Parietal lobe (tissue), 2 donors: ENCODE measurements around a stretch of chr15.

DNA sequence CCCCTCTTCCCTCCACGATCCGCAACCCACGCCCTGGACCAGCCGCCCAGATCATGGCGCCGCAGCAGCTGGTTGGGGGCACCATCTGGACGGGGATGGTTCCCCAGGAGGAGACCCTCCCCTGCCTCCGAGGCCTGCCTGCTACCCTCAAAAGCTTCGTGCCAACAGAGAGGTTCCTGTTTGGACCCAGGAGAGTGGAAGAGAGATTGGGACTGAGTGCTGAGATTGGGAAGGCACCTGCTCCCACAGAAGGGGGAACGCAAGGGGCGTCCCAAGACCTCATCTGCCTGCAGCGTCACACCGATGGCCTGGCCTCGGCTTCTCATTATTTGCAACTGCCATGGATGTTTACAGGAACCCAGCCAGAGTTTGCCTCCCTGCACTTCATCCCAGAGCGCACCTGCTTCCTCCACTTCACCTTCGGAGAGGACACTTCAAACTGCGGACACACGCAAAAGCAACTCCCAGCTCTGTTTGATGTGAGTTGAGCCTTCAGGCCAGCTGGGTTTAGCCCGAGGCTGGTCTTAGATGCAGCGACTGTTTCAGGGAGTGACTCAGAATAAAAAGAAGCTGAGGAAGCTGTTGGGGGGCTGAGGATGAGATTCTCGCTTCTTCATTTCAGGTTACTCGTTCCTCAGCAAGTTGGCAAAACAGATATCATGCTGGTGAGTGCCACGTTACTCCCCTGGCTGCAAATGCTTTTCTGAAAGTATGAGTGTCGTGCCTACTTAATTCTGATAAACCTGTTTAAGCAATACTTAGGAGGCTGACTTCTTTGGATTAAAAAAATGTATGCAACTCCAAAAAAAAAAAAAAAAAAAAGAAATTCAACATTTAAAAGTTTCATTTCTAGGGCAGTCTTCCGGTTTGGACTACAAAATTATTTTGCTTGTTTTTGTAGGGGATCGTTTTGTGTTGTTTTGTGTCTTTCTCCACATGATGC is 58.7 kb downstream of the GOLGA6L7 start:
- RAMPAGE, long total RNA, result no peak

DNA sequence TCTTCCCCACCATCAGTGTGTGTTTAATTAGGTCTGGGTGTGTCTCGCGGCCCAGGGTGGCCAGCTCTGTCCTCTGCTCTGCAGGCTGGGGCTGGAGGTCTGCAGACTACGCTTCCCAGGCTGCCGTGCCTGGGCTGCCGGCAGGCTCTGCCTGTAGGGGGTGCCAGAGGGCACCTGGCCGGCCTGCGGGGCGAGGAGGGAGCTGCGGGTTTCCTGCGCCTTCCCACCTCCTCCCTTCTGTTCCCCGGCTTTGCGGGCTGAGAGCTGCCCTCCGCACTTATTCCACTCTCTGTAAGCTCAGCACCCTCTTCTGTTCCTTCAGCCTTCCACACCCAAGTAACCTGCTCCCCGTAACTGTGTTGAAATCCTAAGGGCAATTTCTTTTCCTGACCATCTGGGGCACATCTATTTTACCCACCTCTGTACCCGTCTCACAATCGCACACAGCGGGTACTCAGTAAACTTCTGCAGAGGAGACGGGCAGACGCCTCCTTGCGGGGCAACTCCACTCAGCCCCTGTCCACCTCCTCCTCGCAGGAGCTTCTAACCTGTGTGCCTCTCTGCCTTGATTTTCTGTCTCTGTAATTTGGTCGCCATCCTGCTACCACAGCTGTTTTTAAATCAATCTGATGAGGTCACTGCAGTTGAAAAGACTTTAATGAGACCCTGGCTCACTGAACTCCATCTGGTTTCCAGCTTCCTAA is 129.6 kb downstream of the NSMCE3 start:
- RAMPAGE, long total RNA, result no peak

DNA sequence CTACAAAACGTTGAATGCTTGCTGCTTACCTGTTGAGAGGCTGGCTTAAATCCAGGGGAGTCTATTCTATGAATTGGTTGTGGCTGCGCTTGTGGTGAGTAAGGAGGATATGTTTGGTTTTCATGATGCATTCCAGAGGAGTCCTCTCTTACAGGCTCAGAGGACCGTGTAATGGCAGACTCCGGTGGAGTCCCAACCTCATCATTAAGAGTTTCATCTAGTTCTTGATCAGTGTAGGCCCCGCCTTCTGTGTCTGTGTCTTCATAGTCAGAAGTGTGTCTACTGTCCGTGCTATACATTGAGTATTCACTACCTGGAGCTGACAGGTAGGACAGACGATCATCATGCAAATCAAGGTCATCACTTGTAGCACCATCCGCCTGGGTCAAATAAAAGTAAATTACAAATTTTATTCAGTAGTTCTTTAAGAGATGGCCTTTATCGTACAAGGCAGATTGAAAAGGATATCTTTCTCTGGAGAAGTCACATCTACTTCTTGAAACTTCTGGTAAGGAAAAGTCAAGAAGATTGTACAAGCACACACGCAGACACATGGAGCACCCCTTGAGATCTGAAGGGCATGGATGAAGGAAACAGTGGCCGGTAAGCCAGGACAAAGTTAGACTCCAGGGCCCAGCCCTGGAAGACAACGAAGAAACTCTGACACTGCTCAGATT is 101.8 kb downstream of the TJP1 start:
- RAMPAGE, long total RNA, result no peak

- RAMPAGE, long total RNA, result no peak
Observed at GRCh38 chr15:29822747-29823281, 546 bp upstream of the TJP1 start.

GRCh38 chr15:29883075-29883521 is 60.8 kb upstream of the TJP1 start:
- RAMPAGE, long total RNA, result no peak

DNA sequence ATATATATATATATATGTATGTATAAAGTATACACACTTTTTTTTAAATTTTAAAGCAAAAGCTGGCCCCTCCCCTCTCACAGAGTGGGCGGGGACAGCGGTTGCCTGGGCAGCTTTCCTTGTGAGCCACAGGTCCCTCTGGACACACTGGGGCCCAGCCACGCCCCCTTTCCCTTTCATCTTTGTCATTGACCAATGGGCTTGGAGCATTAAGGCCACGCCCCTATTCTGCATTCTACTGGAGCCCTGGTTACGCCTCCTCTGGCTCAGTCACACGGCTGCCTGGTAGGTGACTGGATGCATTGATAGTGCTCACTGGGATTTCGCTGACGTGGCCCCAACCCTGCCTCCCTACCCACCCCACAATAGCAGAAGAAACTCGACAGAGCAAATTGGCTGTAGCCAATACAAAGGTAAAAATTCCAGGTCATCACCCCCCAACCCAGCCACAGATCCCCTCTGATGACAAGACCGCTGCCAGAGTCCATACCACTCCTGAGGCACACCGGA is 112.5 kb upstream of the FAN1 start:
- RAMPAGE, long total RNA, result no peak

- RAMPAGE, long total RNA, result no peak
Observed at GRCh38 chr15:30999767-31000347, 8.4 kb upstream of the MTMR10 start.

DNA sequence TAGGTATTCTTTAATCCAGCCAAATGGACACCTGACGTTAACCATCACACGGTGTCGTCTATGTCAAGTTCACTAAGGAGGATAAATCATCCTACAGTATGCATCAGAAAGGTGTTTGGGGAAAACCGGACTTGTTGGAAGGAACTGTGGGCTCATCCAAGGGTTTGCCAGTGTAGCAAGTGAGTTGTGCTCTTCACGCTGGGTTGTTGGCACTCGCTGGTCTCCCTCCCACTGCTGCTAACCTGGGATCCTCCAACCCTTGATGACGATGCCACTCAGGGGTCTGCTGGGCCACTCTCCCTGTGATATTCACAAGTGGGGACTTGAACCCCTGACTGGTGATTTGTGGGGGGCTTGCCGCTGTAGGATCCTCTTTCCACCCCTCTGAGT is 102.7 kb upstream of the TRPM1 start:
- RAMPAGE, long total RNA, result no peak

GRCh38 chr15:31223890-31224453 is 102.7 kb upstream of the KLF13 start:
- RAMPAGE, long total RNA, result no peak

- RAMPAGE, long total RNA, result no peak
Observed at GRCh38 chr15:31236228-31237056, 90.2 kb upstream of the KLF13 start.

DNA sequence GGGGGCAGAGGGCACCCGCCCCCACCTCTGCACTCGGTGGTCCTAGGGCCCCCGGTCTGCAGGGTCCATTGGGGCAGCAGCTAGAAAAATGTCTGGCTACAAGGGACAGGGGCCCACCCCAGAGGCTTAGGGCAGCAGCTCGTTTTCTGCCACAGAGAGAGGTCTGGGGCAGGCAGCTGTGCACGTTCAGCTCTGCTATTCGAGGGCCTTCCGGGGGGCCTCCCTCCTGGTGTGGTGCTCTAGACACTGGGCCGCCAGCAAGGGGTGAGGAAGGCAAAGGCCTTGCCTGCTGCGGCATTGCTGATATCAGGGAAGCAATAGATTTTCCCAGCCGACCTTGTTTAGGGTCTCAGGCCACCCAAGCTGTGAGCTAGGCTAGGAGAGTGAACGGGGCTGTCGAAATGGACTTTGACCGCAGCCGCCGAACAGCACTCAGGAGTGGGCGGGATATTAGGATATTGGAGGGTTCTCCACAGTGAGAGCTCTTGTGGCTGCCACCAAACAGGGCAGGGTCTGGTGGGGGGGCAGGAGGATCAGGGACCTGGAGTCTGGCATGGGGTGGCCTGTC is 61.4 kb upstream of the KLF13 start:
- RAMPAGE, long total RNA, result no peak

- RAMPAGE, long total RNA, result no peak
Observed at GRCh38 chr15:31279625-31280736, 46.7 kb upstream of the KLF13 start.

DNA sequence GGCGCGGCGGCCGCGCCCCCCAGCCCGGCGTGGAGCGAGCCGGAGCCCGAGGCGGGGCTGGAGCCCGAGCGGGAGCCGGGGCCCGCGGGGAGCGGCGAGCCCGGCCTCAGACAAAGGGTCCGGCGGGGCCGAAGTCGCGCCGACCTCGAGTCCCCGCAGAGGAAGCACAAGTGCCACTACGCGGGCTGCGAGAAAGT is 809 bp downstream of the KLF13 start:
- RAMPAGE, long total RNA, result no peak

DNA sequence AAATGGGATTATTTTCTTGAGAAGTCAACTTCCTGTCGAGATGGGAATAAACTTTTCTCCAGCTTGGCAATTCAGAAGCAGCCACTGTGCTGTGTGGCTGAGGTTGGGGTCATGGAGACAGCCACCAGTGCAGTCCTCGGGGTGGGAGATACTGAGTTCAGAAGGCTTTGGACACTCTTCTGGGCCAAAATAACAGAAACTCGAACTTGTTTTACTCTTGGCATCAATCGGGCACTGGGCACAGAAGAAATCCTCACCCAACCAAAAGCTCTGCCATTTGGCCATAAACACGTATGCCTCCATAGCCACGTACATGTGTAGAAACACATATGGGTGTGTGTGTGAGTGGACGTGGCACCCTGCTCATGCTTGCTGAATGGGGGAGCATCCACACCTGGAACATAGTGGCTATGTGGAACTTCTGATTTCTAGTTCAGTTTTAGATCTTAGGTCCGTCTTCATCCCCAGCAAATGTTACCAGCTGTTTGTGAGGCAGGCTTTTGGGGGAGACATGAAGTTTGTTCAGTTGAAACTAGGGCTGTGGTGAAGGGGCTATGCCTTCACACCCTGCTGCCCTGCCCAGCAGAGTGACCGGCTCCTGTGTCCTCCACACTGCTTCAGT is 8.2 kb downstream of the KLF13 start:
- RAMPAGE, long total RNA, result no peak

DNA sequence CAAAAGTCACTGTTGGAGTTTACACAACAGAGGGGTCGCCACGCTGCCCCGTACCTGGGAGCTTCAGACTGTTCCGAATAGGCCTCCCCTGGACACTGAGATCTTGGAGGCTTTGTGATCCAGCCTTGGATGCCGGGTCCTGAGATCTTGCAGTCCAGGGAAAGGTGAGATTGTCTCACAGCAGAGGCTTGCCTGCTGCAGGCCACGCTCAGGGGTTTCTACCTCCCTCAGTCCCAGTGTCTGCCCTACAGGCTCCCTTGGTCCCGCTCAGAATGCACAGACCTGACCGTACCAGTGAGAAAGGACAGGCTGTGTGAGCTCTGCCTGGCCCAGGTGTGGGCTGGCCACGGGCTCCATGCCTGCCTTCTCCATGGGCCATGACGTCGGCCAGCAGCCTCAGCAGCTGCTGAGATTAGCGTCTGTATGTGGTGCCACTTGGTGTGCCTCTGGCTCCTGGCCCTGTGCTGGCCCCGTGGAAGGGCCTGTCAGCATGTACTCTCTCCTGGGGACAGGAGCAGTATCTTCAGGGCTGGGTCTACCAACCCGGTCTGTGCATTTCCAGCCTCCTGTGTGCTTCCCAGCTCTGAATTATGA is 25.6 kb downstream of the KLF13 start:
- RAMPAGE, long total RNA, result no peak

GRCh38 chr15:31353890-31354286 is 27.3 kb downstream of the KLF13 start:
- RAMPAGE, long total RNA, result no peak

DNA sequence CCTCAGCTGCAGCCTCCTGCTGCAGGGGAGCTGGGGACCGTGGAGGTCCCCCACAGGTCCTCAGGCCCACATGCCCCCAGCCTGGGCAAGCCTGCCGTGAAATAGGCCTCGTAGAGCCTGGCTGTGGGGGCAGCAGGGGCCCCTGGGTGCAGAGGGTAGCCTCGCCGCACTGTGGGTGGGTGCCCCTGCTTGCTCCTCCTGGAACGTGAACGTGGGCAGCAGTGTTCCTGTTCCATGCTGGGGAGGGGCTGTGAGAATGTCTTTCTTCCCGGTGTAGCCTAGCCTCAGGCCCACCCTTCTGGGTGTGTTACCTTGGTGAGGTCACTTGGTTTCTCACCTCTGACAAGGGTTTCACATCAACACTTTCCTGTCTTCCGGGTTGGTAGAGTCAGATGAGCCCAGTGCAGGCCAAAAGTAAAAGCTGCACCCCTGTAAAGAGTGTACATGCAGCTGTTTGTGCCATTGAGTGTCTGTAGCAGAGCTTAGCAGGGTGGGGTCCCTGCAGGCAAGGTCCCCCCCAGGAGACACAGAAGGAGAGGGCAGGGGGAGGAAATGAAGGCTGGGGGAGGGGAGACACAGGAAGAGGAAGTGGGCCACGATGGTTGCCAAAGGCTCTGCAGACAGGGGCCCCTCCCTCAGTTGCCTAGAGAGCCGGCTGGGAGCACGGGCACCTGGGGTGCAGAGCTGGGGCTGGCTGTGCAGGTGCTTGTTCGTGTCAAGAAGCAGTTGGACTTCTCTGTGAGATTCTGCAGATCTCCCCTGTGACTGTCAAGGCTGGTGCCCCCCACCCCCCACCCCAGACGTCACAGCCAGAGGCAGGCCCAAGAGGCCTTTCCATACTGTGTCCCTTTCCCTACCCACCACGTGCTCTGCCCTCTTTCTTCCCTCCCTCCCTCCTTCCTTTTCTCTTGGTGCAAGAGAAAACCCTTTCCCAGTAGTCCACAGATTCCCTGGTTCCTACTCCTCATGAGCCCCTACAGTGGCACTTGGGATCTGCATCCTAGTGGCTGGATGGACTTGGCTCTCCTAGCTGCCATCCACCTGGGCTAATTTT is 34.7 kb downstream of the KLF13 start:
- RAMPAGE, long total RNA, result no peak

DNA sequence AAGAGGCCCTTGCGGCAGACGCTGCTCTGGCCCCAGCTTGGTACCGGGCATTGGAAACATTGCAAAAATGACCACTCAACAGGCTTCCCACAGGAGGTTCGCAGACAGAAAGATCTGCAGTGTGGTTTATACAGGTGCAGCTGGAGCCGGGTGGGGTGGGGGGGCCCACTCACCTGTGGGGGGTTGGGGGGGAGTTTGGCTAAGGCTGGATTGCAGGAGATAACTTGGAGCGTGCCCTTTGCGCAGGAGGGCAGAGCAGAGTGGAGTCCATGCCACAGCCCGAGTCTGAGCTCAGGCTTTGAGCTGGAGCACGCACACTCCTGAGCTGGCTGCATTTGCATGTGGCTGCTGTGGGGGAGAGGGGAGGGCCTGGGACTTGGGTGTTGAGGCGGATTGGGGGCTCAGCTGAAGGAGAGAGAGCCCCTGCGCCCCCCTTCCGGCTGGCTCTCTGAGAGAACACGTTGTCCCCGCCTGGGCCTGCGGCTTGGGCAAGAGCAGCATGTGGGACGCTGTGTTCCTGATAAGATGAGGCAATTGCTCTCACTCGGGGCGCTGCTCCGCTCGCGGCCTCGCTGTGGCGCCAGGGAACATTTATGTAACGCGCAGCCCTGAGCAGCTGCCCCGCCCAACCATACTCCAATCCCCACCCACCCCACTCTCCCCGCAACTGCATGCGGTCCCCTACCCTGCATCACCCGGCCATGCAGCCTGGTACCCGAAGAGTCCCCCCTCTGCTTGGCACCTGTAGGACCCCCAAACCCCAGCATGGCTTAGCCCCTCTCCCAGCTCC is 39.0 kb downstream of the KLF13 start:
- RAMPAGE, long total RNA, result no peak

GRCh38 chr15:31435313-31435895 is 108.8 kb downstream of the KLF13 start:
- RAMPAGE, long total RNA, result no peak

- RAMPAGE, long total RNA, result no peak
Observed at GRCh38 chr15:31465133-31466227, 138.8 kb downstream of the KLF13 start.